ENCODE measurements around a stretch of chr1.

DNA sequence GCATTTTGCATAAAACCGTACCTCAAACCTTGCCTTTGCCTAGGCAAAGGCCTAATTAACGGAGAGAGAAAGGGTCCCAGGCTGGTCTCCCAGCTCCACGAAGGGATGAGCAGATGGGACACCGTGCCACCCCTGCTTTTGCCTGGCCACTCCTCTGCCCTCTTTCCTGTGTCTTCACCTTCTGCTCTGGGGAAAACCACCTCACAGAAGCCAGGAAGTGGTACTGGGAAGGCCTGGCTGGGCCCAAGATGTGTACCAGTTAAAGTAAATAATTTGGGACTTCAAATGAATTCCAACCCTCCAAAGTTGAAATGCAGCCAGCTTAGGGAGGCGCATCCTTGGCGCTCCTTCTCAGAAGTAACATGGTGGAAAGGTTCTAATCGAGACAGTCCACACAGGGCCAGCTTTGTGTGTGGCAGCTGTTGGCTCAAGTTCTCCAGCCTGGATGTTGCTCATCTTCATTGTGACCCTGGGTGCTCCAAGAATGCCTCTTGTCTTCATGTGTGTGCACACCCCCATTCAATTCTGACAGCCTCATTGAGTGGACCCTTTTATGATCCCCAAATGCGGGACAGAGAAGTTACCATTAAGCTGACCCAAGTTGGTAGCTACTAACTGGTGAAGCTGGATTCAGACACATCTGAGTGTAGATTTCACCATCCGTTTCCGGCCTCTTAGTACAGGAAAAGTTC, 45.8 kb downstream of the MAP3K21 start:
- PRO-cap, 7 experiments, result no peak in any of the 7 experiments

GRCh38 chr1:233490524-233491007, 123.3 kb upstream of the KCNK1 start:
- PRO-cap, 7 experiments, result no peak in any of the 7 experiments

DNA sequence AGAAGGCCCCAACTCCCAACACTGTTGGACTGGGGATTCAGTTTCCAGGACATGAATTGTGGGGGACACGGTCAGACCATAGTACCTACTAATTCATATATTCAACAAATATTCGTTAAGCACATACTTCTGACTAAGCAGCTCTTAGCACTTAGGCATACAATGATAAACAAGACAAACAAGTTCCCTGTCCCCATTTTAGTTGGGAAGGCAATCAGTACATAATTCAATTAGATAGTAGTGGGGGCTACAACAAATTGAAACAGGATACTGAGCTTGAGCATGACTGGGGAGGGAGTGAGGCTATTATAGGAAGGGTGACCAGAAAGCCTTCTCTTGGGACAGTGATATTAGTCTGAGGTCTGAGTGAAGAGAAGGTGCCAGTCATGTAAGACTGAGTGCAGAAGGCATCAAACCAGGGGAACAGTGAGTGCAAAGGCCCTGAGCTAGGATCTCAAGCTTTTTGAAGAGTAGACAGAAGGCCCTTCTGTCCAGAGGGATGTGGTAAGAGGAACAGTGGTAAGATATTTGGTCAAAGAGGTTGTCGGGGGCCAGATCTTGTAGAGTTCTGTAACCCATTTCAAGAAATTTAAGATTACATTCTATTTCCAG, 30.5 kb downstream of the KCNK1 start:
- PRO-cap, 7 experiments, result no peak in any of the 7 experiments

GRCh38 chr1:233721167-233721745, 107.3 kb downstream of the KCNK1 start:
- PRO-cap, 7 experiments, result no peak in any of the 7 experiments

- PRO-cap, 7 experiments, result peak in 7 of 7 experiments; most common plus-strand start chr1:234356979 (in 7); most common minus-strand start chr1:234356889 (in 5)
Observed at GRCh38 chr1:234356513-234357545, 16.4 kb upstream of the COA6 start.

DNA sequence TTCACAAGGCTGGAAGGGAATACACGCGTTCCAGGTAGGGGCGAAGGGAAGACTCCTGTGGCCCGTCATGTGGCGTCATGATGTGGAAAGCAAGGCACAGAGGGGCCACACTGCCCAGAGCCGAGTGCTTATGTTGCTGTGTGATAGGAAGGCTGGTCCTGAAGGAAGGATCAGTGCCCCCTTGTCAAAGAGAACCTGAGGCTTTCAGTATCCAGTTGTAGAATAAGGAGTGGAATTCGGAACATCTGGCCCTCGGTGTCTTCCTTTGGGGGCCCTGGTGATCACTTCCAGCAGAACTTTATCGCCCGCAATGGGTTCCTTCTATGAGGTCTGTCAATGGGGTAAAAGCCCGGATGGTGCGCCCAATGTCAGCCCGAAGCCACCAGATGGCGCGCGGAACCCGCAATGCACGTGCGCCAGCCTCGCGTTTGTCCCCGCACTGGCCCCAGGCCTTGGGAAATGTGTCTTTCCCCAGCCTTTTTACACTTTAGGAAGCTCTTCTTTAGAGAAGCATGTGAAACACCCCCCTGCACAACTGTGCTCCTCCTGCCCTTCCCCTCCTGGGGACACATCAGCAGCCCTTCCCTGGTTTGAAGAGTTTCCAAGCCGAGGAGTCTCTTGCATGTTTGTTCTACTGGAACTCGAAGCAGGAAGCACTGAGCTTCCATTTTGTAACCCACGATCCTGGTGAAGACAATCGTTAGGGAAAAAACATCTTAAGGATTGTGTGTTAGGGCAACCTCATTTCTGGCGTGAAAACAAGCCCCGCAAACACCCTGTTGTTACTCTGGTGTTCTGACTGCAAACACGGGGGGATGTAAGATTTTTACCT, 20.1 kb upstream of the TARBP1 start:
- PRO-cap, 7 experiments, result no peak in any of the 7 experiments

GRCh38 chr1:234509649-234510348, 30.8 kb upstream of the TARBP1 start:
- PRO-cap, 7 experiments, result no peak in any of the 7 experiments

- PRO-cap, 7 experiments, result no peak in any of the 7 experiments
Observed at GRCh38 chr1:234528563-234529037, 49.6 kb upstream of the TARBP1 start.

- PRO-cap, 7 experiments, result no peak in any of the 7 experiments
Observed at GRCh38 chr1:234535800-234536235, 56.8 kb upstream of the TARBP1 start.

DNA sequence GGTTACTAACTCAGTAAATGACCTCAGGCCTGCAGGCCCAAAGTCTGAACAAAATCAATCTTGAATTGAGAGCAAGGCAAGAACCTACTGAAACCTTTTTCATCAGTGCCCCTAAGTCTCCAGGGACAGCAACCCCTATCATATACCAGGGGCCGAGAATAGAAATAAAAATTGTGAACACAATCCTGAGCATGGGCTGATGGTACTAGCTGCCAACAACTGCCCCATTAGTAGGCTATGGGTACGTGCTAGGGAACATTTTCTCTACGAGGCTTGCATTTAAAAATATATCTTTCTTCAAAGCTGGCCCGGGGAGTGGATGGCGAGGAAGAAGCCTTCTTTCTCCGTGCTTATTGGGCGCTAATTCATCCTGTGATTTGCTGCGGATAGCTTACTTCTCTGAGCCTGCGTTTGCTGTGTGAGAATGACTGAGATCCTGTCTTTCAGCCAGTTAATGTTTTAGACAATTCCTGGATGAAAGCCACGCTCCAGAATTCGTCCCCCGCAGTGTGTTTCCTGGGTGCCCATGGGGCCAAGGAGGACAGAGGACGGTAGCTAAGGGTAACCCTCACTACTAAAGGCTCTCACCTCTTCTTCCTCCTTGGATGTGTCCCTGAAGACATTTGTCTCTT, 57.7 kb upstream of the TARBP1 start:
- PRO-cap, 7 experiments, result no peak in any of the 7 experiments

GRCh38 chr1:234538772-234539559, 60.0 kb upstream of the TARBP1 start:
- PRO-cap, 7 experiments, result no peak in any of the 7 experiments

- PRO-cap, 7 experiments, result peak in 7 of 7 experiments; most common plus-strand start chr1:234599970 (in 5); most common minus-strand start chr1:234599656 (in 5)
Observed at GRCh38 chr1:234599386-234600511, 10.2 kb downstream of the IRF2BP2 start.

- PRO-cap, 7 experiments, result no peak in any of the 7 experiments
Observed at GRCh38 chr1:234603399-234603752, 6.6 kb downstream of the IRF2BP2 start.

GRCh38 chr1:234607784-234607970, 2.3 kb downstream of the IRF2BP2 start:
- PRO-cap, 7 experiments, result no peak in any of the 7 experiments

- PRO-cap, 7 experiments, result no peak in any of the 7 experiments
Observed at GRCh38 chr1:234616389-234617000, 6.5 kb upstream of the IRF2BP2 start.

DNA sequence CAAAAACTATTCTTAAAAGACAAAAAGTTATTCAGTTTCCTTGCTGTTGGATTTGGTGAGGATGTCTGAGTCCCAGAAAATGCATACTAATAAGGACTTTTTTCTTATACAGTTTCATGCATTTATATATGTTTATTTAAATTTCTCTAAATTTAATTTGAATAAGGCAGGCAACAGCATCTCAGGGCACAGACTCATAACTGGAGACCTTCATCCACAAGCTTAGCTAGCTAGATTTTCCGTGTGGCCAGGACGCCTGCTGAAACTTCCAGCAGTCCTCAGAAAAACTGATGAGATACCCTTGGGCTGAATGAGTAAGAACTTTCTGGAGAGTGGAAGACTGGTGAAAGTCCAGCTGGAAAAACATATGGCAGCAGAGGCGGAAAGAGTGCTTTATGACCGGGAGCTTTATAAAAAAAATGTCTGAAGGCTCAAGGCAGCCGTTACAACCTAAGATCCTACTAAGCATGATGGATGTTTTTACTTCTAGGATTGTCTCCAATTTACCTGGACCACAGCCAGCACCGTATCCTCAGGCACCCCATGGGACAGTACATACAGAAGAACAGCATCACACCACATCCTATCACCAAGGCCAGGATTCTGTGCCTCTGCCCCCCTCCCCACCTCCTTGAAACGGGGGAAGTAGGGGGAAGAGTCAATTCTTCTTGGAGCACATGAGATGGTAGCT, 11.6 kb upstream of the IRF2BP2 start:
- PRO-cap, 7 experiments, result no peak in any of the 7 experiments

GRCh38 chr1:234675949-234676690, 66.1 kb upstream of the IRF2BP2 start:
- PRO-cap, 7 experiments, result no peak in any of the 7 experiments

- PRO-cap, 7 experiments, result no peak in any of the 7 experiments
Observed at GRCh38 chr1:234692877-234693243, 82.9 kb upstream of the IRF2BP2 start.

DNA sequence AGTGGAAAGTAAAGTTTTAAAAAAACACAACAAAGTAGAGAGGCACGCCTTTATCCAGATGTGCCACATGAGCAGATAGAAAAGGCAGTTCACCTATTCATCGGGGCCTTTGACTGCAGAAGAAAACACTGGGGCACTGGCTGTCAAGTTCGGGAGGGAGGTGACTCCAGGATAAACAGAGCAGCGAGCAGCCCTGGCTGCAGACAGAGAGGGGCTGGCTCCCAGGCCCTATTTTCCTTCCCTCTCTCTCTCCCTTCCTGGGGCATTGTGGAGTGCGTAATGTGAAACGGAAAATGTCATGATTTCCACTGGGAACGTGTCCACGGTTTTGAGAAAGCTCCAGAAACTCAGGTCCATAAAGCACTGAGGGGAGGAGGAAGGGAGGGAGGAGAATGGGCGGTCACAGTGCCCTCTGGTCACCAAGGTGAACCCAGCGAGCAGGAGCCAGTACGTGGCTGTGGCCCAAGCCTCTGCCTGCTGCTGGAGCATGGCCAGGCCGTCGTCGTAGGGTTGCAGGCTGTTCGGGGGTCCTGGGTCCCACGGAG, 114.6 kb upstream of the IRF2BP2 start:
- PRO-cap, 7 experiments, result peak in 7 of 7 experiments; most common plus-strand start position 87 of the sequence (in 7); most common minus-strand start position 115 of the sequence (in 1)

- PRO-cap, 7 experiments, result no peak in any of the 7 experiments
Observed at GRCh38 chr1:234746642-234747086, 136.7 kb upstream of the IRF2BP2 start.

Data from T-cell (primary cell).